ENCODE data around the genes PCYT1B, MAGEB3 and SRPX.

DNA sequence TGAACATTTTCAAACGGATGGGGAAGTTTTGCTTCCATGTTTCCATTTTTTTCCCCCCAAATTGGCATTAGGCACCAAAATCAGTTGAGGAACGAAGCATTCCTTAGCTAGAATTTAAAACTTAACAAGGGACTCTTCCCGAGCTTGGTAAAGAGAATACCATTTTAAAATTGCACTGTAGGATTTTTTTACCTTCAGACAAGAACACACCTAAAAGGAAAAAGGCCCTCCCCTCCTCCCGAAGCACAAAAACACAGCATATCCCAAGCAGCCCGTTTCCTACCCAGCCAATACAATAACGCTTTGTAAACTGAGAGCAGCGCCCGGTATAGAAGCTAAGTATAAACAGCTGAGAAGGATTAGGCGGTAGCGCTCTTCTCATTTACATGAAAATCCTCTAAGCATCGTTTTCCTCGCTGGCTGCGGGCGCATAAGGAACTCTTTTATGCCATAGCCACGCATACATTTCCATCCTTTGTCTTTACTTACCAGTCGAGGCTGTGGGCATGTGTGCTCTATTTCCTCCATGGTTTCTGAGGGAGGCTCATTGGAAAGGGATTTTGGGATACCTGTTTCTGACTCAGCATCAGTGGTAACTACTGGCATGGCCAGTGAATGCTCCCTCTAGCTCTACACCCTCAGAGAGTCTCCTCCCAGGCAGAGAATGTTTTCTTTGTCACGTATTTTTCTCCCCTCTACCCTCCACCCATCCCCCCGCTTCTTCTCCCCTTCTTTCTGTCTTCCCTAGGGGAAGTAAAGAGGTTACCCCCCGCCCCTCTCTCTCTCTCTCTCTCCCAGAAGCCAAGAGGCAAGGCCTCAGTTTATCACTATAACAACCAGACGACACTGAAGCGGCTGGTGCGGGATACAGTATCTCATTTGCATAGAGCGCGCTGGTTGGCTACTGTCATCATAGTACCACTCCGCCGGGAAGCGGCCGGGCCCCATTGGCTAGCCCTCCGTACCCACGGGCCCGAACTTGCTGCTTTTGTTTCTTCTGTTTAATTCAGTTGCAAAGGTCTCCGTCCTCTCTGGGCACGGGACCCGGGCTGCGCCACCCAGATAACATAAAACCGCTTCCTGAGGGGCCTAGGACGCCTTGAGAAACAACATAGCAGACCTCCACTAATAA lies at the start of gene PCYT1B:
Gene PCYT1B (minus strand): TSS at position 848 of the 1,132 bp plus-strand sequence.
- PRO-cap: no peak
- RRBS: no CpG with 5 or more reads among the region's 37 CpGs

DNA sequence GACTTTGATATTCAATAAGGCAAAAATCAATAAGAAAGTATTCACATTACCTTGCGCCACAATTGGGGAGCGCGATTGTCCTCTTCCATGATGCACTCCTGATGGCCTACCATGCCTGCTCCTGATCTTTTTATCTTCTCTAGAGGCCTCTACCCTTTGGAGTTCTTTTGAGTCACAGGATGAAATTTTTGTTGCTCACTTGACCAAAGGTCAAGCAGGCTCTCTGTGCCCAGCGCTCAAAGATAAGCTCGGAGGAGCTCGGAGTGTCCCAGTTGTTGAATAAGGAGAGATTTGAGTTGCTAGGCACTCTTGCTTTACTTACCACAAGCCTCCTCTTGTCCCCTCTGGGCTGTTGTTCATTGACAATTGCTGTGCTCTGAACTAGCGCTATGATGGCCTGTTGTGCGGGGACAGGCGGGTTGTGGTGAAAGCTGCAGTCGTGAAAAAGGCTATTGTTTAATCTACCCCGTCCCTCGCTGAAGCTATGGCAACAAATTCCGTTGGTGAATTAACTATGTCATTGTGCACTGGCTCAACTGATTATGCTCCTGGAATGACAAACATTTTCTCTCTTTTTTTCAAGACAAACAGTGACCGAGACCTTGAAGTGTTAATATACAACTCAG lies 21.1 kb upstream of the POLA1 start:
- PRO-cap: no peak
- RRBS: no CpG with 5 or more reads among the region's 14 CpGs

DNA sequence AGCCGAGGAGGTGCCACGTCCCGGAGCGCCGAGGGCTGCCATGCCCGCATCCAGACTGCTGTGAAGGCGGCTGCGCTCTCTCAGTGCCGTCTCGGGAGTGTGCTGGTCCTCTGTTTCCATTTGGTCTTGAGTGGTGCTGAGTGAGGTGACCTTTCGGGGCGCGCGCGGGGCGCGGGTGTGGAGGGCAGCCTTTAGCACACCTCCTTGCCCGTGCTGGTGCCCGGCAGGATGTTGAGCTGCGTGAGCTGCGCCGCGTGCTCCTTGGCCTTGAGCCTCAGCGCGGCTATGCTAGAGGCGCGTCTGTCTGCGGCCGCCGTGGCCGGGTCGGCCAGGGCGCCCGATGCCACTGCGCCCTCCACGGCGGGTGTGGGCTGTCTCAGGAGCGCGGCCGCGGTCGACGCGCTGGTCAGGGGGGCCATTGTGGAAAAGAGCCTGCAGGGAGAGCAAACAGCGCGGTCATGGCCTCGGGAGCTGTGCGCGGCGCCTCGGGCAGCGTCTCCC lies 11.2 kb downstream of the ARX start:
- PRO-cap: no peak
- RRBS: no CpG with 5 or more reads among the region's 52 CpGs

DNA sequence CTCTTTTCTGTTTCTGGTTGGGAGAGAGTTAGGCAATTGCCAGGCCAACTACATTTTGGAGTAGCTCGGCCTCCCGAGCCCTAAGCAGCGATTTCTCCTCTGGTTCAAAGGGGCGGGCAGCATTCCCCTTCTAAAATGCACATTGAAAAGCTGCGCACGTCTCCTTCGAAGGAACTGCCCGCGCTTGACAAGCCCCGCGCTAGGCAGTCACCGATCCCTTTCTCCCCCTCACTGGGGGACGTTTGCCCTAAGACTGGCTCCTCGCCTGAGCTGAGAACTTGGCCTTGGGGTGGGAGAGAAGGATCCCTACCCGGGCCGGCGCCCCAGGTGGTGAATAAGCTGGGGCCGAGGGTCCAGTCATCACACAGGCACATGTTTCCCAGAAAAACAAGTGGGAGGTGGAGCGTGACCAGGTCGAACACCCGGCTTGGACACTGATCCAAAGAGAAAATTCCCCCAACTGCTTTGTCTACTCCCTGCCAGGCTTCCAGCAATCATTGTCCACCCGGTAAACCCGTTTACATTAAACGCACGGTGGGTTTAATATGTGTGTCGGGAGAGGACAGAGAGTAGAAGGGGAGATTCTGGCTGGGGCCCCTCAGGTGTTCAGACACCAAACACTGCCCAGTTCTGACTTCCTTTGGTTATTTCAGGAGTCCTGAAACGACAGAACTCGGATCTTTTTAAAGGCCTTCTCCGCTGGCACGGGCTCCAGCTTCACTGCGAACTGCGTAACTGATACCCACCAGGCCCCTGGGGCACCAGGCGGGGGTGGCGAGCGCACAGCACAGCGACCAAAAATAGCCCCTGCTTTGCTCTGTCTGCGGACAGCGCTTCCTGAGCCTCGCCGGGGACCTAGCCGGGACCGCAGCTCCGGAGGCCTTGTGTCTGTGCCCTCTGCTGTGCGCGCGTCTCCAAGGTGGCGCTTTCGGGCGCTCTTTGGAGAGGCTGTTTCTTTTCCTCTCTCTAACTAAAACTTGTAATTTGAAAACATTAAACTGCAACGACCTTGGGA lies 3.8 kb downstream of the ARX start:
- PRO-cap: no peak
- RRBS: 56% methylated on average over 2 of the region's 50 CpGs

DNA sequence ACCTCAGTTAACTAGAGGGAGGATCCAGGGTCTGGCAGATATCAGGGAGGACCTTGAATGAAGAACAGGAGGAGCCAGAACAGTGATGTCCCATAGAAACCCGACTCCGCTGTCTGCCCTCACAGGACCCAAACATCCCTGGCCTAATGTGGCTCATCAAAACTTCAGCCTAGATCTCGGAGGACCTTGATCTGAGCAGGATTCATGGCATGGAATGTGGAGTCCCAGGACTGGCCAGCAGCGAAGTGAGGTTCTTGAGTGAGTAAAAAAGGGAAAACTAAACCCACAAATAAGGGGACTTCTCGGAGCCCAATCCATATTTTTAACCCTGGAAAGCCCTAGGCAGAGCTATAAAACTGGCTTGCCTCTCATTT lies at the start of gene MAGEB3:
Gene MAGEB3 (plus strand): TSS at position 98 of the 374 bp plus-strand sequence.
- PRO-cap: no peak
- RRBS: no CpG with 5 or more reads among the region's 5 CpGs

GRCh38 chrX:30719993-30720755 lies 67.0 kb downstream of the GK start:
- PRO-cap: no peak
- RRBS: no CpG with 5 or more reads among the region's 4 CpGs

GRCh38 chrX:30854084-30855137 lies 34.6 kb downstream of the TAB3 start:
- PRO-cap: no peak
- RRBS: no CpG with 5 or more reads among the region's 12 CpGs

GRCh38 chrX:30889791-30890055 lies 669 bp upstream of the TAB3 start:
- PRO-cap: no peak
- RRBS: no CpG with 5 or more reads among the region's 3 CpGs

DNA sequence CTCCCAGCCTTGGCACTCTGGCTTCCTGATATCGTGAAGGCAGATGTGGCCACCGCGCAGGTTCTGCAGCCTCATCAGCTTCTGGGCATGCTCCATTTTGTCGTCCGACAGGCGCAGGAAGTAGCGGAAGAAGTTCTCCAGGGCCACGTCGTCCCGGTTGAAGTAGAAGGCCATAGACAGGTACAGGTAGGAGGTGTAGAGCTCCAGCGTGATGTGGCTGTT lies 261 bp downstream of the FTHL17 start:
- PRO-cap: no peak
- RRBS: no CpG with 5 or more reads among the region's 11 CpGs

- PRO-cap: no peak
- RRBS: no CpG with 5 or more reads among the region's 10 CpGs
Measured at GRCh38 chrX:31929244-31929897, 857.5 kb upstream of the FTHL17 start.

- PRO-cap: no peak
- RRBS: no CpG with 5 or more reads among the region's 5 CpGs
Measured at GRCh38 chrX:31930986-31931524, 859.2 kb upstream of the FTHL17 start.

GRCh38 chrX:32362795-32363102 lies 848.6 kb downstream of the DMD start:
- PRO-cap: no peak
- RRBS: no CpG with 5 or more reads among the region's 8 CpGs

DNA sequence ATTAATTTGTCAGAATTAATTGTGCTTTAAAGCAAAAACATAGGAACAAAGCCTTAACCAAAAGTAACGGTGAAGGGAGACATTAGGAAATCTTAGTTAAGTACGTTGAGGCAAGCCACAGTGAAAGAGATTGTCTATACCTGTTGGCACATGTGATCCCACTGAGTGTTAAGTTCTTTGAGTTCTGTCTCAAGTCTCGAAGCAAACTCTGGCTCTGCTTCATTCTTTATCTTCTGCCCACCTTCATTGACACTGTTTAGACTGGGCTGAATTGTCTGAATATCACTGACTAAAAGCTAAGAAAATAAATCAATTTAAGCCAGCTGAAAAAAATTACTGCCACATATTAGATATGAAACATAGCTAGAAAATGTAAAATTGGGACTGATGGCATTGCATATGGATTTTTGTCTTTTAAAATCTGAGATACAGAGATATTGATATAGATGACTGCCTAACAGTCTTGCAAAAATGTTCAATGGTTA lies 748.0 kb downstream of the DMD start:
- PRO-cap: no peak
- RRBS: no CpG with 5 or more reads among the region's 3 CpGs

- PRO-cap: no peak
- RRBS: no CpG with 5 or more reads among the region's 1 CpG
Measured at GRCh38 chrX:32545069-32545537, 666.2 kb downstream of the DMD start.

DNA sequence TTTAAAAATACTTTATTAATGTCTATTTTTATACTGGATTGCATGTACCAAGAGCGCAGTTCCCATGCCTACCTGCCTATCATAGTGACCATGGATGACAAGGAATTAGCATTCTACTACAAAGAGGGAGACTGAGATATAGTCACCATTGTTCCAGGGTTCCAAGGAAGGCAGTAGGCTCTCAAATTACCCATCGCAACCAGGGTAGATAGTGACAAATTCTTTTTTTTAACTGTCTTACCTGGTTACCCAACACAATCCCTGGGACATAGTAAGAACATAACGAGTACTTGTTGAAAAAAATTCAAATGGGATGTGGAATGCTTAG lies 618.0 kb downstream of the DMD start:
- PRO-cap: no peak
- RRBS: no CpG with 5 or more reads among the region's 3 CpGs

GRCh38 chrX:33183239-33183714 lies 28.1 kb downstream of the DMD start:
- PRO-cap: no peak
- RRBS: no CpG with 5 or more reads among the region's 5 CpGs

- PRO-cap: no peak
- RRBS: no CpG with 5 or more reads among the region's 8 CpGs
Measured at GRCh38 chrX:34654939-34655477, 2.1 kb downstream of the TMEM47 start.

GRCh38 chrX:34656589-34657178 lies 401 bp downstream of the TMEM47 start:
- PRO-cap: no peak
- RRBS: 36% methylated on average over 6 of the region's 57 CpGs

GRCh38 chrX:37745990-37746746 lies 33.7 kb upstream of the CYBB start:
- PRO-cap: no peak
- RRBS: no CpG with 5 or more reads among the region's 4 CpGs

- PRO-cap: bidirectional peak, plus-strand start at chrX:38220505, minus-strand start at chrX:38220489
- RRBS: 15% methylated on average over 29 of the region's 78 CpGs
Measured at GRCh38 chrX:38220372-38221406, at the start of gene SRPX. Gene SRPX (minus strand): TSS chrX:38220871.

Measured in MCF 10A (cell line).